GM06990 (cell line): ENCODE results near the gene SIGLEC11.

DNA sequence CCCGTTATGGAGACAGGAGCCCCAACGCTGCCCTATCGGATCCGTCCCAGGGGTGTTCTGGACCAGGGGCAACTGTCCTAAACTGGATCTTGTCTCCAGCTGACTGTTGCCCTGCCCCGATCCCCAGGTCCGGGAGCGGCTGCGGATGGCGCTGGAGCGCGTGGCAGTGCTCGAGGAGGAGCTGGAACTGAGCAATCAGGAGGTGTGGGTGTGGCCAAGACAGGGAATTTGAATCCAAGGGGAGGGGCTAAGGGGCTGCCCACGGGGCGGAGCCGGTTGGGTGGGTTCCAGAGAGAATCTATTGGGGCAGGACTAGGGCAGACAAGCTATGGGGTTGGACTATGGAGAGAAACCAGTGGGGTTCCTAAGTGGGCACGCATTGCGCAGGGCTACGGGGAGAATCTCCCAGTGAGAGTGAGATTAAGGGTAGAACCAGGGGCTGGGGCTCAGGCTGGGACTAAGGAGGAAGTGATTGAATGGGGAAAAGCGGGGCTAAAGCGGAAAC, 10.0 kb downstream of the PPFIA3 start:
- RRBS = no CpG with 5 or more reads among the region's 20 CpGs

DNA sequence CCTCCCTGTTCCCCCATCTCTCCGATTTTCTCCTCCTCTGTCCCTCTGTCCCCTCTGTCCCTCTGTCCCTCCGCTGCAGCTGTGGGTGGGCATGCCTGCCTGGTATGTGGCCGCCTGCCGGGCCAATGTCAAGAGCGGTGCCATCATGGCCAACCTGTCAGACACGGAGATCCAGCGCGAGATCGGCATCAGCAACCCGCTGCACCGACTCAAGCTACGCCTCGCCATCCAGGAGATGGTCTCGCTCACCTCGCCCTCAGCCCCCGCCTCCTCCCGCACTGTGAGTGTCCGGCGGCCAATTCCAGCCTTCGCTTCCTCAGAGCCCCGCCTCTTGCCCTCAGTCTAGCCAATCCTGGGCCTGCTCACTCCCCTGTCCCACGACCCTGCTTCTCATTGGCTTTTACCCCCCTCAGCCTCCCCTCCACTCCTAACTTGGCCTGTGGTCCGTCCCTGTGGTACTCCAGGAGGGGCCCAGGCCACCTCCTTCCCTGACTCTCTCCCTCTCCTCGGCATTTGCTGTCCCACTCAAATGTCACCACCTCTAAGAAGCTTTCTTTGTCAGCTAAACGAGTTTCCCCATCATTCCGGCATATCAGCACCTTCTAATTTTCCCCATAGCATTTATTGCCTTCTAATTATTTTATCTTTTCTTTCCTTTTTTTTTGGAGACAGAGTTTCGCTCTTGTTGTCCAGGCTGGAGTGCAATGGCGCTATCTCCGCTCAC, 12.3 kb downstream of the HRC start:
- RRBS = no CpG with 5 or more reads among the region's 29 CpGs

GRCh38 chr19:49356054-49356404, 6.2 kb downstream of the TEAD2 start:
- RRBS = no CpG with 5 or more reads among the region's 7 CpGs

GRCh38 chr19:49390420-49391403, 2.7 kb downstream of the KASH5 start:
- RRBS = 50% methylated on average over 3 of the region's 23 CpGs

- RRBS = no CpG with 5 or more reads among the region's 4 CpGs
Measured at GRCh38 chr19:49409649-49410138, 13.5 kb downstream of the PTH2 start.

GRCh38 chr19:49428269-49428619, 3.1 kb downstream of the GFY start:
- RRBS = 7% methylated on average over 7 of the region's 24 CpGs

GRCh38 chr19:49438227-49438695, 3.1 kb downstream of the SLC17A7 start:
- RRBS = no CpG with 5 or more reads among the region's 7 CpGs

DNA sequence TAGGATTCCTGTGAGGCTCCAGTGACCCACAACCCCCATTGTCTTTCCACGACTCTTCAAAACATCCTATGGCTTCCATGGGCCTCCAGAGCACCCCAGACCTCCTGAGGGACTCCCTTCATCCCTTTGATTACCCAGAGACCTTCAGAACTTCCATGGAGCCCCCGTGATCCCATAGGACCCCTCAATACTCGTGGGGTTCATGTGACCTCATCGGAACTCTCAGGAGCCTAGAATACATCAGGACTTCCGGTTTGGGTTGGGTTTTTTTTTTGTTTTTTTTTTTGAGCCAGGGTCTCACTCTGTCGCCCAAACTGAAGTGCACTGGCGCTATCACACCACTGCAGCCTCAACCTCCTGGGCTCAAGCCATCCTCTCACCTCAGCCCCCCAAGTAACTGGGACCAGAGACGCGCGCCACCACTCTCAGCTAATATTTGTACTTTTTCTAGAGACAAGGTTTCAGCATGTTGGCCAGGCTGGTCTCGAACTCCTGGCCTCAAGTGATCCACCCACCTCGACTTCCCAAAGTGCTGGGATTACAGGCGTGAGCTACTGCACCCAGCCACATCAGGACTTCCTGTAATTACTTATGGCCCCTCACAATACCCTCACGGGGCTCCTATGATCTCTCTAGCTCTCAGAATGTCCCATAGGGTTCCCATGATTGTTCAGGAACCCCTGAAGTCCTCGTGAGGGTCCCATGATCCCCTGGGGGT, 891 bp downstream of the ALDH16A1 start:
- RRBS = no CpG with 5 or more reads among the region's 15 CpGs

DNA sequence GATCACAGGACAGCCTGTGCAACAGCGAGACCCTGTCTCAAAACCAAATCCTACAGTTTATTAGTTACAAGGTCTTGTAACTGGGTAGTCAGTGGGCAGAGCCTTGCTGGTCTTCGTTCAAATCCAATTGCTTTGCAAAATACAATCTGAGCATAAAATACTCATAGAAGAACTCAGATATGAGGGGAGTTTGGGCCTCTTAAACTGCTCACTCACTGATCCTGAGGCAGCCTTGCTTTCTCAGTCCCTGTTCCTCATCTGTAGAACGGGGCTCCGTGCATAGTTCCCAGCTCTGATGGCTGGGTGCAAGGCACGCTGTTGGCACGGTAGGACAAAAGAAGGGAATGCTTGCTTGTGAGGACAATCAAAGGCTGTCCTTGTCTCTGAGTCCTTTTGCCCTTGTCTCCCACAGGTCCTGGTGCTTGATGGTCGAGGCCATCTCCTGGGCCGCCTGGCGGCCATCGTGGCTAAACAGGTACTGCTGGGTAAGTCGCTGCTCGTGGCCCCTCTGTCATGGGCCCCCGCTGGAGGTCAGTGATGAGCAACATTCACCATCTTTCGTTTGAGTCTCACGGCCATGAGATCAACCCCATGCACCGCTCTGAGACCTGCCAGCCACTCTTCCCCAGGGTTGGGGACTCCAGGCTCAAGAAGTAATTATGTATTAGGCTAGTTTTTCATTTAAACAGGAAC, 2.2 kb downstream of the RPL13A start:
- RRBS = no CpG with 5 or more reads among the region's 16 CpGs

GRCh38 chr19:49498795-49499245, 2.6 kb downstream of the RPS11 start:
- RRBS = no CpG with 5 or more reads among the region's 5 CpGs

DNA sequence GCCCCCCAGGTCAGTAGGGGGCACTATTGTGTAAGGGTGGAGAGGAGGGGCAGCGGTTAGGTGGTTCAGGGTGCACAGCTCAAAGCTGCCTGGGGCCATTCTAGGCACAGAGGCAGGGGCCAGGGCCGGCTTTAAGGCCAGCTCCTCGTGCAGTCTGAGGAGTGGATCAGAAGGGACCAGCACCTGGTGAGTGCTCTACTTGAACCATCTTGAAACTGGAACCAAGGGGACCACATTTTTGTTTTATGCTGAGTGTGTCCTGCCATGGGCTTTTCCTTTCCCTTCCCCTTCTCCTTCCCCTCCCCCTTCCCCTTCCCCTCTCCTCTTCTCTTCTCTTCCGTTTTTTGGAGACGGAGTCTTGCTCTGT, 5.7 kb upstream of the FCGRT start:
- RRBS = no CpG with 5 or more reads among the region's 5 CpGs

- RRBS = no CpG with 5 or more reads among the region's 14 CpGs
Measured at GRCh38 chr19:49579849-49580386, 438 bp downstream of the NOSIP start.

DNA sequence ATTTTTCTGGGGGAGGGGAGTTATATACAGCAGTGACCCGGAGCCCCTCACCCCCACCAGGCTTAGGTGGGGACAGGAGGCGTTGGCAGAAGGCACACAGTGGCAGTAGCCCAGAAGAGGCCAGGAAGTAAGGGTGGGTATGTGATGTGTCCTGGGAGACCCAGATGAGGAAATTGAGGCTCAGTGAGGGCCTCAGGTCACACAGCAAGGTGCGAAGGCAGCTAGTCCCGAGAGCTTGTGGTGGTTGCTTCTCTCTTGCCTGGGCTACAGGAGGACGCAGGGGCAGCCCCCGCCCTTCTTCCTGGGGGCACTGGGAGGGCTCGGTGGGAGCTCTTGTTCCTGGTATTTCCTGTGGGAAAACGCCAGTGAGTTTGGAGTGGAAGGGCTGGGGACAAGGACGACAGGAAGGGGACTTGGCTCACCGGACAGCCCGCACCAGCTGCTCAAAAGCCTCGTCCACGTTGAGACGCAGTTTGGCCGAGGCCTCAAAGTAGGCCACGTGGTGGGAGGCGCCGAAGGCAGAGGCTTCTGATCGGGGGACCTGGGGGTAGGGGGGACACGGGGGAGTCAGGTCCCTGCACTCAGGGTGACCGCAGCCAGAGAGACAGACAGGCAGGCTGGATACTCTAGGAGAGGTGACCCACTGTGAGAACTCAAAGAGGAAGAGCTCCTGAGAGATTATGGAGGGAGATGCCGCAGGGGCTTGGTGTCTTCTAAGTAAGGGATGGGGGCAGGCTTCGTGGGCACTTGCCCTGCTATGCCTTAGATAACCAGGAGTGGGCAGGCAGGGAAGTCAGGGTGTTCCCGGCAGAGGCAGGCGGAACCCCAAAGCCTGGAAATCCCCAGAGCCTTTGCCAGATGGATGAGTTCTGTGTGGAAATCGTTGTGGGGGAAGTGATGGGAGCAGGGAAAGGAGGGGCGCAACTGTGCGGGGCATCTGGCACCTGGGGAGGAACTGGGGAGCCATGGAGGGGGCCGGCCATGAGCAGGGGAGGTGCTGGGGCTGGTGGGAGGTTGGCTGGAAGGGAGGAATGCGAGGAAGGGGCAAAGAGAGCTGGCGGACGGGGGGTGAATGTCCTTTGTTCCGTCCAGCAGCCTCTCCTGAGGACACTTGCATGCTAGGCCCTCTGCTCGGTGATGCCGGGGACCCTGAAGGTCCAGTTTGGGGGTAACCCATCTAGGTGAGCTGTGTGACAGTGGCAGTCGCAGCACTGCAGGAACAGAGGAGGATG, 4.2 kb downstream of the RRAS start:
- RRBS = no CpG with 5 or more reads among the region's 36 CpGs

- RRBS = no CpG with 5 or more reads among the region's 4 CpGs
Measured at GRCh38 chr19:49673710-49674015, 3.4 kb upstream of the PRMT1 start.

DNA sequence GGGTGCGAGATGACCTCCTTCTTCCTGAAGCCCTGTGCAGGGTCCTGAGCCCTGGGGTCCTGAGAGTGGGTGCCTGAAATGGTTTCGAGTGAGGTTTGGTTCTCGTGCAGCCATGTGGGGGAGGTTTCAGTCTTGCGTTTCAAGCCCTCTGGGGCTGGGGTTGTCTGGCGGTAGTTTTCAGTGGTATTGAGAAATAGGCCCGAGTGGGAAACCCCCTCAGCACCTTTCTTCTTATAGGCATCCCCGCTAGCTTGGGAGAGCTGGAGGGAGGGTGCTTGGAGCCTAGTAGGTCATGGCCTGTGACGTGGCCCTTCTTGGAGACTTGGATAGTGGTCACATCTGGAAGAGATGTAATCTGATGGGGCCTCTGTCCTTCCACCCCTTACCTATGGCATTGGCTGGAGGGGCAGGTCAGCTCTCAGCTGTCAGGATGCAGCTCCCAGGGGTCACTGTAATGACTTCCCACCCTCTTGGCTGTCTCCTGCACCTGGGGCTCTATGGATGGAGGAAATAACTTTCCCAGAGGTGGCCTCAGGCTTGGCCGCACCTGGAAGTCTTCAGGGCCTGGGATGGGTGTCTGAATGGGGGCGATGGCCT, 1.3 kb downstream of the PRMT1 start:
- RRBS = no CpG with 5 or more reads among the region's 10 CpGs

DNA sequence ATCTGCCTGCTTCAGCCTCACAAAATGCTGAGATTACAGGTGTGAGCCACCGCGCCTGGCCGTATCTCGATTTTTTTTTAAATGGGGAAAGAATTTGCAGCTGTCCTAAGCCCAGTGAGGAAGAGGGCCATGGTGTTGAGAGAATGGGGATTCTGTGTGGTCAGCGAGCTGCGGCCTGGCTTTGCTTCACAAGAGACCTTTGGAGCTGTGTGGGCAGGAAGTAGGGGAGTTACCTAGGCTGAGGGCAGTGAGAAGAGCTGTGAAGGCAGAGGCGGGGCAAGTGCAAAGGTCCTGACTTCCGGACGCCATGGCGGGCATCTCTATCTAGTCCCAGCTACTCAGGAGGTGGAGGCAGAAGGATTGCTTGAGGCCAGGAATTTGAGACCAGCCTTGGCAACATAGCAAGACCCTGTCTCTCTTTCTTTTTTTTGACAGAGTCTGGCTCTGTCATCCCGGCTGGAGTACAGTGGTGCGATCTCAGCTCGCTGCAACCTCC, 4.9 kb downstream of the AP2A1 start:
- RRBS = no CpG with 5 or more reads among the region's 13 CpGs

DNA sequence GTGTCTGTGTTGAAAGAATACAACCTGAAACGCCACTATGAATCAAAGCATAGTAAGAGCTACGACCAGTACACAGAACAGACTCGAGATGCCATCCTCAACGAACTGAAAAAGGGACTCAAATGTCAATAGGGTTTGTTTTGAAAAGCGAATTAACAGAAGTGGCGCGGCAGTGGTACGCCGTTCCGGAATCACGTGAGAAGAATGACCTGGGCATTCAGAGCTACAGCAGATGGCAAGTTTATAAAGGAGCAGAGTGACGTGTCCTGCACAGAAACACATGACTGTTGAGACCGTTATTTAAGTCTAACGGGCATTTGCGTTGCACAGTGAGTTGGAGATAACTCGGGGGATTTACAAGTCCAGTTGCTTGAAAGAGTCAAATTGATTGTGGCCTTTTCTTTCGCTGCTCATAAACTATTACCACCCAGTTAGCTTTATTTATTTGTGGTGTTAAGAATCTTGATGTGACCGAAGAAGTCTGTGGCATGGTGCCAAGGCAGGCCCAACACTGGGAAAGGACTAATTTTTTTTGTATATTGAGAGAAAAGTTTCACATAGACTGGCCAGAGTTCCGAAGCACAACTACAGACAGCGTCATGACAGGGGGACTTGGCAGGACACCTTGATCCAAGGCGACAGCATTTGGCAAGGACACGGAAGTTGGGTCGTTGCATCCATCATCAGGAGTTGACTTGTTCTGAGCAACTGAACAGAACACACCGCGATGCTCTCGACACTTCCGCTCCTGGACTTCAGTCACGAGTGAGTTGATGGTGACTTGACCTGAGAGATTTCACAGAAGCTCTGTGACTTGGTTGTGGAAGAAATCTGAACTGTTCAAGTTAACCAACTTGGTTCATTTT, 20.8 kb downstream of the MED25 start:
- RRBS = no CpG with 5 or more reads among the region's 28 CpGs

DNA sequence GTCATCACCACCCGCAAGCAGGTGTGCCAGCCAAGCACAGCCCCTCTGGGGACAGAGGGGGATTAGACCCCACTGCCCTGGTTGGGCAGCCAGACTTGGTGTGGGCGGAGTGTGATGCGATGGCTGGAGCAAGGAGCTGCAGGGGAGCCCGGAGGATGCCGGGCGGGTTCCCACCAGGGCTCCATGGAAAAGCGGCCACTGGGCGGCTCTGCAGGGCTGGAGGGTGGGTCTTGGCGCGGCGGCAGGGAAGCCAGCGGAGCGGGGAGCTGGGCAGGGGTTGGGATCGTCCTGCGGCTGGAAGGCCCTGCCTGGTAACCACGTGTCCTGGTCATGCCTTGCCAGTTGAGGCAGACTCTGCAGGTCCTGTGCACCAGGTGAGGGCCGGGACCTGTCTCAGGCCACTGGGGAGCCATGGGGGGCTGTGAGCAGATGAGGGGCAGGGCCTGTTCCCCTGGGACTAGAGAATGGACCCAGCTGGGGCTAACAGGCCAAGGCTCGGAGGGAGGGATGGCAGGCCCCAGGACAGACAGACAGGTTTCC, 10.2 kb downstream of the PNKP start:
- RRBS = no CpG with 5 or more reads among the region's 18 CpGs

DNA sequence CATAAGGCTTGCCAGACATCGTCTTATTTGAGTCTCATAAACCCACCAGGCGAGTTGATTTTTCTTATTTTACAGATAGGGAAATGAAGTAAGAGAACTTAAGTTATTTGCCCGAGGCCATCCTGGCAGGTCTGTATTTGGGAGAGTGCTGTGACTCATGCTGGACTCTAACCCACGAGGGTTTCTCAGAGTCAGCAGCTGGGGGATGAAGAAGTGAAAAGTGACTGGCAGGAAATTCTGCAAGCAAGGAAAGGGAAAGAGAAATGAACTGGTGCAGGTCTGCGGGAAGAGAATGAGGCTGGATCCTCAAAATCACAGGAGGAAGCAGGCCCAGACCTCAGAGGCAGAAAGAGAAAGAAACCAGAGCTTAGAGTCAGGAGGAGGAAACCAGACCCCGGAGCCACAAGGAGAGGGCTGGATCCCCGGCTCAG, 423 bp upstream of the ATF5 start:
- RRBS = no CpG with 5 or more reads among the region's 7 CpGs

DNA sequence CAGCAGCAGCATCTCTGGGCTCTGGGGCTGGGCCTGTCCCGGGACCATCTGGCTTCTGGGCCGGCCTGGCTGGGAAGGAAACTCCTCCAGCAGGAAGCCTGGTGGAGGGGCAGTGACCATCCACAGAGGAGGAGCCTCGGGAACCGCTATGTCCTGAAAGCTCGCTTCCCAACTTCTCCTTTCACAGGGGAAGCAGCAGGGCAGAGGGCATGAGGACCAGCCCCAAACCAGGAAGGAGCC, at the start of gene SIGLEC11:
Gene SIGLEC11, minus strand, starts transcription at position 139 of the 240 bp plus-strand sequence.
- RRBS = no CpG with 5 or more reads among the region's 5 CpGs